ENCODE data around the genes SLC25A34, CLCNKA and CPLANE2.

DNA sequence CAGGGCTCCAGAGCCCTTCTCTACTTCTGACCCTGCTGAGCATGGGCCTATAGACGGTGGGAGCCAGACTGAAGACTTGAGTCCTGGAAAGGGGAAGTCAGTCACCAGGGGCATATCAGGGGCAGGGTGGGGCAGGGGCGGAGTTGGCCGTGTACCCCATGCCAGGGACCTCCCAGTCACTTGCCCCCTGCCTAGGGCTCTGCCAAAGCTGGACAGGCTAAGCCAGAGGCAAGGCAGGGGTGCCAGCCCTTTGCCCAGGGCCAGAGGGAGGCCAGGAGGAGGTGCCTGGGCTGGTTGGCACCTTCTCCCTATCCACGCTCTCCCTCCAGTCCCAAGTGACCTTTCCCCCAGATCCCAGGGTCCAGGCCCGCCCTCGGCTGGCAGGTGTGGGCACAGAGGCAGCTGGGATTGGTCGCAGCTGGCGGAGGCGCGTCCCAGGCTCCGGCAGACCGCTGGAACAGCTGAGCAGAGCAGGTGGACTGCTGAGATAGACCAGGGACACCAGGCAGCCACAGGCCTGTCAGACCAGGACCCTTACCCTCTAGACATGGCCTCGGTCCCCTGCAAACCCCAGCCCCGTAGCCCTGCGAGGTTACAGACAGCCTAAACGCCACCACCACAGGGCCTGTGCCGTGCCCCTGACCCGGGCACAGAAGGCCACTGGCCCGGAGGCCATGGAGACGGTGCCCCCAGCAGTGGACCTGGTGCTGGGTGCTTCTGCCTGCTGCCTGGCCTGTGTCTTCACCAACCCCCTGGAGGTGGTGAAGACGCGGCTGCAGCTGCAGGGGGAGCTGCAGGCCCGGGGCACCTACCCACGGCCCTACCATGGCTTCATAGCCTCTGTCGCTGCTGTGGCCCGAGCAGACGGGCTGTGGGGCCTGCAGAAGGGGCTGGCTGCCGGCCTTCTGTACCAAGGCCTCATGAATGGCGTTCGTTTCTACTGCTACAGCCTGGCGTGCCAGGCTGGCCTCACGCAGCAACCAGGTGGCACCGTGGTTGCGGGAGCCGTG lies at the start of gene SLC25A34:
Gene SLC25A34 (plus strand): TSS at position 447 of the 1,010 bp plus-strand sequence.
- PRO-cap, 7 experiments = no peak in any of the 7 experiments
- RAMPAGE, long total RNA, 2 experiments = no peak in any of the 2 experiments

- PRO-cap, 7 experiments = no peak in any of the 7 experiments
- RAMPAGE, long total RNA, 2 experiments = no peak in any of the 2 experiments
These were observed 7.2 kb downstream of the TMEM82 start for GRCh38 chr1:15749220-15750096.

GRCh38 chr1:15758091-15758541 lies 479 bp upstream of the FBLIM1 start:
- PRO-cap, 7 experiments = no peak in any of the 7 experiments
- RAMPAGE, long total RNA, 2 experiments = no peak in any of the 2 experiments

DNA sequence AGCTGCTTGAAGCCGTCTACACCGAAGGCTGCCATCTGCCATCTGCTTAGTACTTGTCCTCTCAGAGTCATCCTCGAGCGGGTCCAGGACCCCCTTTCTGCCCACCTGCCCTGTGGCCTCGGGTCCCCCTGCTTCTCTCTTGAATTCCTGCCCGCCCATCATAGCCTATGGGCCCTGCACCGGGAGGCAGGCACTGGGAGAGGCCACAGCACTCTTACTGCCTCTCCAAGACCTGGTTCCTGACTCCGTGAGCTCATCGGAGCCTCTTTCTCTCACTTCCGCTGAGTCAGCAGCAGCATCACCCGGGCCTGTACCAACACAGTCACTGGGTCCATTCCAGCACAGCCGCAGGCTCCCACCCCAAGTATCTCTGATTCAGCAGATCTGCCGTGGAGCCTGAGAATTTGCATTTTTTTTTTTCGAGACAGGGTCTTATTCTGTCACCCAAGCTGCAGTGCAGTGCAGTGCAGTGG lies 7.1 kb downstream of the FBLIM1 start:
- PRO-cap, 7 experiments = no peak in any of the 7 experiments
- RAMPAGE, long total RNA, 2 experiments = no peak in any of the 2 experiments

DNA sequence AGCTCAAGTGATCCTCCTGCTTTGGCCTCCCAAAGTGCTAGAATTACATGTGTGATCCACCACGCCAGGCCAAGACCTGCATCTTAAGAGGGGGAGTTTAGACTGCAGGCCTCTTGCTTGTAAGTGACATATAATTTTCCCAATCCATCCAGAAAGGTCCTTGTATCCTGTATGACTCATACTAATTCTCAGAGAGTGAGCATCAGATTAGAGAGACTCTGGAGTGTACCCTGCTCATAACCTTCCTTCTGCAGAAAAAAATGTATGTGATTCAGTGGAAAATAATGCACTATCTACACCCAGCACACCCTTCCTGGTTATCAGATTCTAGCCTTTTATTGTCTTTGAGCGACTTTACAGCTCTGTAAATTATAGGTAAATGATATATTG lies 12.4 kb downstream of the UQCRHL start:
- PRO-cap, 7 experiments = no peak in any of the 7 experiments
- RAMPAGE, long total RNA, 2 experiments = no peak in any of the 2 experiments

DNA sequence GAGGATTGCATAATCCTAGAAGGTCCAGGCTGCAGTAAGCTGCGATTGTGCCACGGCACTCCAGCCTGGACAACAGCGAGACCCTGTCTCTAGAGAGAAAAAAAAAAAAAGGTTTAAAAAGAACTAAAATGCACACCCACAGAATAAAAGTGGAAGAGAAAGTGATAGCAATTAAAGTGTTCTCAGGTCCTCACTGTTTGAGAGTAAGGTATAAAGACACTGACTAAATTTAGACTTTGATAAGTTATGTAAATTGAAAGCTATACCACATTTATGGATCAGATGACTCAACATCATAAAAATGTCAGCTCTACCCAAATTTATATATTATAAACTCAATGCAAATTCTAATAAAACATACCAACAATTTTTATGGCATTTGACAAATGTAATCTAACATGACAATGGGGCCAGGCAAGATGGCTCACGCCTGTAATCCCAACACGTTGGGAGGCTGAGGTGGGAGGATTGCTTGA lies 11.8 kb downstream of the ZBTB17 start:
- PRO-cap, 7 experiments = no peak in any of the 7 experiments
- RAMPAGE, long total RNA, 2 experiments = no peak in any of the 2 experiments

GRCh38 chr1:16015899-16016924 lies 1.6 kb downstream of the HSPB7 start:
- PRO-cap, 7 experiments = no peak in any of the 7 experiments
- RAMPAGE, long total RNA, 2 experiments = no peak in any of the 2 experiments

DNA sequence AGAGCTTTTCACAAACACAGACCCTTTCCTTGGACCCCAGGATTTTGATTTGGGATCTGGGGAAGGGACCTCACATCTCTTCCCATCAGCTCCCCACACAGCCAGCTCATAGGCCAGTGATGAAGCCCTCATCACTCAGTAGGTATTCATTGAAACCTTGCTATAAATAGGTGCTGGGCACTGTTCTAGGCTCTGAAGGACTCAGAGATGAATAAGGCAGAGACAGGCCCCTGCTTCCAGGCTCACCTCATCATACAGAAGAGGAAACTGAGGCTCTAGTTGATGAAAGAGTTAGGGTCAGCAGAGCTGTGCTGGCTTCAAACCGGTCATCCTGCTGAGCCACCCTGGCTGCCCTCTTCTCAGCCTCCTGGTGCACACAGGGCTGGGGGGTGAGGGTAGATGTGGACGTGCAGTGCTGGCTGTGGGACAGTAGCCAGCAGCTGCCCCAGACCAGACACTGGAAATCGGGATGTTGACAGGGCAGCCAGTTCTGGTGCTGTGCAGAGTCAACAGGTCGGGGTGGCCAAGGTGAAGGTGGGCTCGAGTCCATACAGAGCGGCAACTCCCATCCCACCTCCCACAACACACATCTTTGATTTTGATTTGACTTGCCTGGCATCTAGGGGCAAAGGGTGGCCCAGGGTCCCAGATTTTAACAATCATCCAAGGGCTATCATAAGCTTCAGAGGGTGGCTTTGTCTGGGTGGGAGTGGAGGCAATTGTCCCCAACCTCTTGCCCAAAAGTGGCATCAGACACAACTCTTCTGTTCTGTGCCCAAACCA lies 1.5 kb upstream of the CLCNKA start:
- PRO-cap, 7 experiments = no peak in any of the 7 experiments
- RAMPAGE, long total RNA, 2 experiments = no peak in any of the 2 experiments

- PRO-cap, 7 experiments = peak in 3 of 7 experiments; most common plus-strand start chr1:16021918 (in 1); most common minus-strand start chr1:16021854 (in 3)
- RAMPAGE, long total RNA, 2 experiments = no peak in any of the 2 experiments
These were observed at the start of gene CLCNKA for GRCh38 chr1:16021682-16022270. Gene CLCNKA, plus strand, starts transcription at chr1:16022036.

- PRO-cap, 7 experiments = no peak in any of the 7 experiments
- RAMPAGE, long total RNA, 2 experiments = no peak in any of the 2 experiments
These were observed 28.3 kb downstream of the EPHA2 start for GRCh38 chr1:16127470-16128034.

GRCh38 chr1:16143032-16144276 lies 12.4 kb downstream of the EPHA2 start:
- PRO-cap, 7 experiments = no peak in any of the 7 experiments
- RAMPAGE, long total RNA, 2 experiments = no peak in any of the 2 experiments

DNA sequence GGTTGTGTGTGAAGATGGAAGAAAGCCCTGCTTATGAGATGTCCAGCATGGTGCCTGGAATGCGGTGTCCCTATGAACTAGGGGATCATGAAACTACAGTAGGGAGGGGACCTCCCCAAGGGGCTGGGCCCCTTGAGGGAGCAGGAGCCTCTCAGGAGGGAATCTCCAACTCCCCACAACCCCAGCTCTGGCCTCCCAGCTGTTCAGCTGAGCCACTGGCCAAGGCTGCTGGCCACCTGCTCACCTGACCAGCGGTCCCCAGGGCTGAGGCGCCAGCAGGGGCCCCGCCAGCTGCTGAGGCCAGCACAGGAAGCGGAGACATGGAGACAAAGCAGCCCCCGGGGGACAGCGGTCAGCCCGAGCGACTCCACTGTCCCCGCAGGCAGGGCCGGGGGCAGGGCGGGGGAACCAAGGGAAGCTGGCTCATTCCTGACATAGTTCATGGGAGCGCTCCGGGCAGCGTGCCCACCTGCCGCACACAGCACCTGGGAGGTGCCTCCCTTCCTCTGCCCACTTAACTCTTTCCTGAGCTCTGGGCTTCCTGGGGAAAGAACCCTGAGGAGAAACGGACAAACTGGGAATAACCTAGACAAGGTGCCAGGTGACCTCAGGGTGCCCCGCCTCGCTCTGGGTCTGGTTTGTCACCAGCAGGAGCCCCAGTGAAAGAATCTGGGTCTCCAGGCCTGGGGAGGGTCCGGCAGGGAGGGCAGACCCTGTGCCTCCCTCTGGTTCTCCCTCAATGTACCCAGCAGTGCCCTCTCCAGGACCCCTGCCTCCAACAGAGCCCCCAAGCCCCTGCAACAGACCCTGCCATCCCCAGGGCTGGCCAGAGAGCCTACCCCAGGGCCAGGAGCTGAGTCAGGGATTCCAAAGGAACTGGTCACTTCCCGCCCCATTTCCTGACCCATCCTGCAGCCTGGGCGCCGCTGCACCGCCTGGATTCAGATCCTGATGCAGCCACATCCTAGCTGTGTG lies 10.7 kb downstream of the EPHA2 start:
- PRO-cap, 7 experiments = peak in 2 of 7 experiments; most common plus-strand start position 944 of the sequence (in 2); most common minus-strand start position 824 of the sequence (in 1)
- RAMPAGE, long total RNA, 2 experiments = no peak in any of the 2 experiments

DNA sequence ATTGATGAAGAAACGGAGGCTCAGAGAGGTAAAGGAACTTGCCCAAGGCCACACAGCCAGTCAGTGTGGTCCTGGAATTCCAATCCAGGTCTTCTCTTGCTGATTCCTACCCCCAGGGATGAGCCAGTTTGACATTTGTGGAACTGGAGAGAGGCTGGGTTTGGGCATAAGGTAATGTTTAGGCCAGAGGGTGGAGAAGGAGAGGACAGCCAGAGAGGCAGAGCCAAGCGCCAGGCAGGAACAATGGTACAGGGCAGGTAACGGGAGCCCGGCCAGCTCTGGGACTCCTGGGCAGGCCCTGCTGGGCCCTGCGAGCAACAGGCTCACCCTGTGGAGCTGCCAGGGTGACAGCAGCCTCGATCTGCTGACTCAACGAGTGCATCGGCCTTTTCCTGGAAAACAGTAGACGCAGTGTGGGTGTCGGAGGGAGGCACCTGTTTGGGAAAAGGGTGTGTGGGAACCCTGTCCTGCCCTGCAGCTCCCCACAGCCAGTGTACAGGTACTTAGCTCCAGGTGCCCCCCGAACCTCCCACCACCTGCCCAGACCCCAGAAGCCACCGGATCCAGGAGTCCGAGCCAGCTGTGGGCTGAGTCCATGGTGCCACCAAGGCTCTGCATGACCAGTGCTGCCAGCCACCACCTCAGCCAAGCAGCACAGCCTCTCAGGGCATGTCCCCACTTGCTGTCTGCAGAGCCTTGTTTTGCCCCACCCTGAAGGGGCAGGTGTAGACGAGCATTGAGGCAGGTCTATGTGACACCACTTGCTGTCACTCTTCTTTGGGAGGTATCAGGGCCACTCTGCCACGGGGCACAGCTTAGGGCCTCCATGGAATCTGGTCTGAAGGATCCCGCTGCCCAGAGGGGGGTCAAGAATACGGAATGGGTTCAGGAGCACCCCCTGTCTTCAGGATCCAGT lies 28.1 kb downstream of the ARHGEF19 start:
- PRO-cap, 7 experiments = no peak in any of the 7 experiments
- RAMPAGE, long total RNA, 2 experiments = no peak in any of the 2 experiments

- PRO-cap, 7 experiments = peak in 1 of 7 experiments; most common plus-strand start chr1:16188467 (in 1)
- RAMPAGE, long total RNA, 2 experiments = no peak in any of the 2 experiments
These were observed 24.1 kb downstream of the ARHGEF19 start for GRCh38 chr1:16188407-16188750.

DNA sequence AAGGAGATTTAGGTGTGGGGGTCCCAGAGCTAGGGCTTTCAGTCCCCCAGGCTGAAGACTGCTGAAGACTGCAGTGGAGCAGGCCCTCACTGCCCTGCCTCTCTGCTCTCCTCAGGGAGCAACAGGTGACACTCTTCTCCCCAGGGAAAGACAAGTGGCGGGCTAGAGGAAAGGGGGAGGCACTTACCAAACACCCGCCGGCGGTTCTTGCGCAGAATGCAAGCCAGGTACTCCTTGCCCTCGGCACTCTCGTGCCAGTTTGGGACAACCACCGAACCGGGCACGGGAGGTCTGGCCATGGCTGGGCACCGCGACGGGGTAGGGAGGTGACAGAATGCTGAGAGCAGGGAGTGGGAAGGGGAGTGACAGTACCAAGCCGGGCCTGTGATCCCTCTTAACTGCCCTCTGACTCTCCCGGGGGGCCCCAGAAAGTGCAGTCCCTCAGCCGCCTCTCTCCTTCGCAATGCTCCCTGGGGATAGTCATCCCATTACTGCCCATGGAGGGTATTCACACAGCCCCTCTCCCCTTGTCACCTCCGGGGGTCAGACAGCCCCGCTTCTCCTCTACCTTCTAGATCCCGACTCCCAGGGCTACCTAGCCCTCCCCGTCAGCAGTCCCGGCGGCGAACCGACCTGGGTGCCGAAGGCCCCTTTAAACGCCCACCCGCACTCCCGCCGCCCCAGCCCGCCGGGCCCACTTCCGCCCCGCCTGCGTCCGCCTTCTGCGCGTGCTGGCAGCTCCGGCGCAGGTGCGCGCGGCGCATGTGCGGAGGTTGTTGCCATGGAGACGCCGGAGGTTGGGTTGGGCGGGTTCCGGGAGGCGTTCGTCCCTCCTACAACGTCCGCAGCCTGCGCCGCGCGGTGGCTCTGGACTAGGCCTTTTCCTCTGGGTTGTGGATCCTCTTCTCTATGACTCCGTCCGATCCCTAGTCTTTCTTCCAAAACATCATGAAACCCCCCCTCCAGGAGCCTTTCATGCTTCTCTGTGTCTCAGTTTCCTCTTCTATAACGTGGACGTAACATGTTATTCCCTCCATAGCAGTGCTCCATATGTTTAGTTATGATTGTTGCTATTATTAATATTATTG lies at the start of gene CPLANE2:
Gene CPLANE2 (minus strand): TSS at position 740 of the 1,088 bp plus-strand sequence.
- PRO-cap, 7 experiments = peak in 7 of 7 experiments; most common plus-strand start position 847 of the sequence (in 7); most common minus-strand start position 724 of the sequence (in 6)
- RAMPAGE, long total RNA, 2 experiments = start-site peak on the minus strand in 1 of 2 experiments, centred at position 740 of the sequence, 19 reads per replicate

DNA sequence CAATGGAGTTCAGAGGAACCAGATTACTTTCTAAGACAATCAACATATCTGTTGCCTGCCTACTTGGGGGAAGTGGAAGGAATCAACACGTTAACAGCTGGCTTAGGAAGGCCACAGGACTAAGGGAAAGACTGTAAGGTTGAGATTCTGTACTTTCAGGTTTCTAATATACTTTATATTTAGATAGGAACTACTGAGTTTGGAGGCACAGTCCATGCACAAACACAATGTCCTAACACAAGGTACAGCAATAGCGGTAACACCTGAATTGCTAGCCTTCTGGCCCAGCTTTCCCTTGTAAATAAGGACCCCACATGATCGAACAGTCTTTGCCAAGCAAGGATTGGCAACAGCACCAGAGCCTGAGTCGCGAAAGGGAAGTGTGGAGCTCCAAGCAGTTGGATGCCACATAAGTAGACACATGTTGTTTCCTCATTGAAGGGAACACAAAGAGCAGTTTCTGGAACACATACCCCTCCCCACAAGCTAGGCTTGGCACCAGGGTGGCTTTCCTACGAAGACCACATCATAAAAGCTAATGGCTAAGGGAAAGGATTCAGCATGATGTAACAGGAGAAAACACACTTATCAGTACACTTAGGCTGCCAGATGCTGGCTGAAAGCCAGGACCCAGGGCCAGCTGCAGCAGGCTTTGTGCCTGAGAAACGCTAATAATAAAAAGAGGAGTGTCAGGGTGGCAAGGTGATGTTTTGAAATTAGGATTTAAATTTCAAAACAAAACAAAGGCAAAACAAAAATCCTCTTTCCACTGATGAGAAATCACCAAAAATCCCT lies 11.6 kb upstream of the CPLANE2 start:
- PRO-cap, 7 experiments = peak in 4 of 7 experiments; most common plus-strand start position 355 of the sequence (in 4); most common minus-strand start position 384 of the sequence (in 3)
- RAMPAGE, long total RNA, 2 experiments = no peak in any of the 2 experiments

- PRO-cap, 7 experiments = peak in 6 of 7 experiments; most common plus-strand start chr1:16250097 (in 6); most common minus-strand start chr1:16250000 (in 3)
- RAMPAGE, long total RNA, 2 experiments = no peak in any of the 2 experiments
These were observed 12.9 kb upstream of the CPLANE2 start for GRCh38 chr1:16249797-16250291.

DNA sequence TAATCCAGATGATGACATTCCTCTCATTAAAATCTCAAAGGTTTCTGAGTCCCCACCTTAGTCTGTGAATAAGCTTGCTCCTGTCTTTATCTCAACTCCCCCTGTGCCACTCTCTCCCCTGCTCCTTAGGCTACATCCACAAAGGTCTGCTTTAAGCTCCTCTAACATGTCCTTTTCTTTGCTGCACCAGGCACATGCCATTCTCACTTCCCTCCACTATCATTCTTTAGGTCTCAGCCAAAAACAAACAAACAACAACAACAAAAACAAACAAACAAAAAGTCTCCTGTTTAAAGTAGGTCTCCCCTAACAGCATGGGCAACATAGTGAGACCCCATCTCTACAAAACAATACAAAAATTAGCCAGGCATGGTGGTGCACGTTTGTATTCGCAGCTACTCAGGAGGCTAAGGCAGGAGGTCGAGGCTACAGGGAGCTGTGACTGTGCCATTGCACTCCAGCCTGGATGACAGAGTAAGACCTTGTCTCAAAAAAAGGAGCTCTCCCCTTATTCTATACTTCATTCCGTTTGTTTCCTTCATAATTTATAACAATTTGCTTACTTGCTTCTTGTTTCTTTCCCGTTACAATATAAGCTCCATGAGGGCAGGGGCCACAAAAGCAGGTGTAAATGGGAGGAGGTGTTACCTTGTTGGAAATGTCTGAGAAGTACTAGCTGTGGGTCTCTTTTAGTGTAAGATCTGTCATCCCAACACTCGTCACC lies 52.6 kb upstream of the CPLANE2 start:
- PRO-cap, 7 experiments = no peak in any of the 7 experiments
- RAMPAGE, long total RNA, 2 experiments = no peak in any of the 2 experiments

DNA sequence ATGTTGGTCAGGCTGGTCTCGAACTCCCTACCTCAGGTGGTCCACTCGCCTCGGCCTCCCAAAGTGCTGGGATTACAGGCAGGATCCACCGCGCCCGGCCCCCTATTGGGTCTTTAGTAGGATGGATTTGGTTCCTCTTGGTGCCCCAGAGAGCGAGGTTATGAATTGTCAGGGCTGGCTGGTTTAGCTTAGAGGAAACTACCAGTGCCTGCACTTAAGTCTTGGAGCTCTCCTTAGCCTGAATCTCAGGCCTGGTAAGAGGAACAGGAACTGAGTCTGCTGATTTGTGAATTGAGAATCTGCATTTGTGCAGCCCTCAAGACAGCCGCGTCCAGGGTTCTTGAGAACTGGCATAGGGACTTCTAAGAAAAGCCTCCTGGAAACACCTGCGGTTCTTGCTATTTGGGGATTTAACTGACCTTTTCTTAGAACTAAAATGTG lies 1.7 kb downstream of the NECAP2 start:
- PRO-cap, 7 experiments = no peak in any of the 7 experiments
- RAMPAGE, long total RNA, 2 experiments = no peak in any of the 2 experiments

DNA sequence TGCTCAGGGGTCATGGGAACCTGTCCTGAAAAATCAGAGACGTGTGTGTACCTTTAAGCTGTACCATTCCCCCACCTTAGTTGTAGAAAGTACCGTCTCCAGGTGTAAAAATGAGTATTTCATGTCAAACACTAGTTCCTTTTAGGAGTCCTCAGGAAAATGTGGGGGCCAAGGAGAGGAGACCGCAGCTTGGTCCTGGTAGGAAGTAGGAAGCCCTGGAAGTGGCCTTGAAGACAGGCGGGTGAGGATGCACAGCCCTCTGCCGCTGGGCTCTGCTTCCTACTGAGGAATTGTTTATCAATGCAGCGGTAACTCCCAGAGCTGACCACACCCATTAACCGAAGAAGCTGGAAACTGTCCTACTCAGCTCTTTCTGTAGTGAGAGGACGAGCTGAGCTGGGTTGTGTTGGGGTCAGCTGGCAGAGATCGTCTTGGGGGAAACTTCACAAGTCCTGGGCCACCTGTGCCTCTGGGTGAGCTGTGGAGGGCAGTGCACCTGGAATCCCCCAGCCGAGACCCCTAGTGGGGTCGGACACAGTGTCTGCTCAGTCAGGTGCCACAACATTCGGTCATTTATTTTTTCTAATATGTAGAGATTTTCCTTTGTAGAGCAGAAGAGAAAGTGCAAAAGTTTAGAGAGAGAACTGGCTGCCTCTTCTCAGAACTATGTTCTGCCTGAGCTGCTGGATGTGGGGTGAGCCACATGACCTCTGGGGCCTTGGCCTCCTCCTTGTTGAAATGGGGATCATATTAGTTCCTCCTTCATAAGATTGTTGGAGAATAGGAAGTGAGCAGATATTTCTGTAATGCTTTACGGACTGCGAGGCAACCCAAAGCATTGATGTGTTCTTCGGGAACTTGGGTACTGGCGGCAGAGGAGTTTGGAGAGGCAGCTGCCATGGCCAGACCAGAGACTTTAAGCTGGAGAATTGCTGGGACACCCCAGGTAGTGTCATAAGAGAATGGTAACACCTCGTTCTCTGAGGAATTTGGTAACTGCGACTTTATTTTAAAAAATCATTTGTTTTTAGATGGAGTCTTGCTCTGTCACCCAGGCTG lies 3.6 kb downstream of the NECAP2 start:
- PRO-cap, 7 experiments = peak in 5 of 7 experiments; most common plus-strand start position 378 of the sequence (in 2); most common minus-strand start position 284 of the sequence (in 5)
- RAMPAGE, long total RNA, 2 experiments = no peak in any of the 2 experiments

Data from ovary (tissue), 7 donors.